Cardiac atrium fibroblast (primary cell): ENCODE data around the genes PCIF1 and SLC2A10.

DNA sequence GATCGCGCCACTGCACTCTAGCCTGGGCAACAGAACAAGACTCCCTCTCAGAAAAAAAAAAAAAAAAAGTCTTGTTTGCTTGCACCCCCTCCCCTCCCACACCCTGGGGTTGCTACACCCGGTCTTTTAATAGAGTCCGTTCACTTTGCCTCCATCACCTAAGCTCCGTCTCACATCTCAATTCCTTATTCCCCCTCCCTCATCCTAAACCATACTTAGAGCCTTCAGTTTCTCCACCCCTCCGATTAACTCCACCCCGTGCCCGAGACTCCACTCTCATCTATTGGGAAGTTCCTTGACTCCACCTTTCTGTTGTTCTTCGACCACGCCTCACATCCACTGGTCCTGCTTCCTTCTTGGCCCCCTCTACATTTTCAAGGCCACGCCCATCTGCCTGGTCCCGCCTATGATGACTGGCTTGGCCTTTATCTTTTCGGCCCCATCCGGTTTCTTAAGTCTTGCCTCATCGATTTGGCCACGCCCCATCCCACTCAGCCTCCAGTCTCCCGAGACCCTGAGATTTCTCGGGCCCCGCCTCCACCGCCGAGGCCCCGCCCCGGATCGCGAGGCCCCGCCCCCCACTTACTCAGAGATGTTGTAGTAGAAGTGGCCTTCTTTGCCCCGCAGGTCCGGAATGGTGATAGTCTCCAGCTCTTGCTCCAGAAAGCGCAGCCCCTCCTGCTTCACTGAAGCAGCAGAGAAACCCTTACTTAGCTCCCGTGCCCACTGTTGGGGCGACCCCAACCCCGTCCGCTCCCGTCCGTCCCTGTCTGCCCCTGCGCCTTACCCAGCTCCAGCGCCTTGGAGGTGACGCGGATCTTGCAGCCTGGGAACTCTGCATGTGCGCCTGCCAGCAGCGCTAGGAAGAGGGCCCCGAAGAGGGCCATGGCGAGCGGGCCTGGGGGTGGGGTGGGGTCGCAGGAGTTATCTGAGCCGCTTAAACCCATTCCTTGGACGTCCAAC is 1.1 kb downstream of the PLTP start:
- RAMPAGE, long total RNA, result no peak

DNA sequence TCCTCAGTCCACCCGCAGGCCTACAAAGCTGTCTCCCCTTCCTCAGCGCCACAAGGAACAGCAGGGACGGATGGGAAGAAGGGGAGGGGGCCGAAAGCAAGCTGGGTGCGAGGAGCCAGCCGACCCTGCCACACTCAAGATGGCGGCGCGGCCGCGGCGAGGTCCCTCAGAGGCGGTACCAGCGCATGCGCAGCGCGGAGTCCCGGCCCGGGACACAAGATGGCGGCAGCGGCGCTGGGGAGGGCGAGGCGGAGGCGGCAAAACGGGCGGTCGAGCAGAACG is at the start of gene PCIF1:
PCIF1 (plus strand) TSS at position 195 of the 282 bp plus-strand sequence.
- RAMPAGE, long total RNA, result start-site peak on the plus strand centred at position 203 of the sequence, 16 bp wide, 84 and 39 reads in 2 replicates

DNA sequence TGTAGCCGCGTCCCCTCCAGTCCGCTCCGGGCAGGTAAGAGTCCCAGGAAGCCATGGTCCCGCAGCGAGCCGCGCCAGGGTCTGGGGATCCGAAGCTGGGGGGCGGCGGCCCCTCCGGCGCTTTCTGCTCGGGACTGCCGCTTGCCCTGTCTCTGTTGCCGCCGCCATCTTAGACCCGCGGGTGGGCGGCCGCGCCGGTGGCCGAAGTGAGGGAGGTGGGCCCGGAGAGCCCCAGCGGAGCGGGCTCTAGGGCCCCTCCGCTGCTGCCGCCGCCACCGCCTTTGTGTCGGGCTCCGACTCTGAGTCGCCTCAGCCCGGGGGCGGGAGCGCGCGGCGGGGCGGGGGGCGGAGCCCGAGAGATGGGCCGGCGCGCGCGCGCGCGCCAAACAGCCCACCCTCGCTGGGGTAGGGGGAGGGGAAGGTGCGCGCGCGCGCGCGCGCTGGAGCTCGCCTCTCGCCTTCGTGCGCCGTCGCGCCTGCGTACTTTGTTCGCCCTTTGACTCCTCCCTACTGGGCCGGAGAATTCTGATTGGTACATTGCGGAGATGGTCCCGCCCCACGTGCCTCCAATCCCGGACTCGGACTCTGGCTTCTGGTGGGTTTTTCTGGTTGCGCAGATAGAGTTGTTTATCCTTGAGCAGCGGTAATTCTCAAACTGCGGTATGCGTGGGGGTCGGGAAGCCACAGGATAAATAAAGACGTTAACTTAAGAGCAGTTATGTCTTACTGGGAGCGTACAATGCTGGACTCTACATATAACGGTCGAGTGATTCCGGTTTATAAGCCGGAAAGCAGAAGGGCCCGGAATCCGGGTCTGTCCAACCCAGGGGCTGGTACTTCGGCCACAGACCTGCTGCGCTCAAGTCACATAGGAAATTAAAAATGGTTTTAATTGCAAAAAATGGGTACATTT is 544 bp downstream of the PCIF1 start:
- RAMPAGE, long total RNA, result no peak

DNA sequence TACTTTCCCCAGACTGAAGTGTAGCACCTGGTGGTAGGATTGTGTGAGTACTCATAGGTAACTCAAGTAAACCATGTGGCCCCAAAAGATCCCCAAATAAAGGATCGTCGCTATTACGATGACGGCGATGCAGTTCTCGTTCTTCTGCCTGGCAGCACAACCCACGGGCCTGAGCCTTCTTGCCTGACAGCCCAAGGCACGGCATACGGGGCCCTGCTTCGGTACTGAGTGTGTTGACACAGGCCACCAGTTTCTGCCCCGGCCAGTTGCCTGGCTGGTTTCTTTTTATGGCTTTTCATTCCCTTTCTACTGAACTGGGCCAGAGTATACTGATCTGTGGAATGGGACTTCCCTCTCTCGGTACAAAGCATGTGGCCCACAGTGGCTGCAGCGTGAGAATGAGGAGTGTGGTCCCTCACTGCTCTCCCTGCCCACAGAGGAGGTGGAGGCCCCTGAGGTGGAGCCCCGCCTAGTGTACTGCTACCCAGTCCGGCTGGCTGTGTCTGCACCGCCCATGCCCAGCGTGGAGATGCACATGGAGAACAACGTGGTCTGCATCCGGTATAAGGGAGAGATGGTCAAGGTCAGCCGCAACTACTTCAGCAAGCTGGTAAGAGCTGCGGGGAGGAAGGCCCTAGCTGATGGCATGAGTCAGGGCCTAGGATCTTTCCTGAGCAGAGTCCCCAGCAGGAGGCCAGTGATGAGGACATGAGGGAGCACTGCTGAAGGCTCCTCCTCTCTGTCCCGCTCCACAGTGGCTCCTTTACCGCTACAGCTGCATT is 11.0 kb downstream of the PCIF1 start:
- RAMPAGE, long total RNA, result no peak

DNA sequence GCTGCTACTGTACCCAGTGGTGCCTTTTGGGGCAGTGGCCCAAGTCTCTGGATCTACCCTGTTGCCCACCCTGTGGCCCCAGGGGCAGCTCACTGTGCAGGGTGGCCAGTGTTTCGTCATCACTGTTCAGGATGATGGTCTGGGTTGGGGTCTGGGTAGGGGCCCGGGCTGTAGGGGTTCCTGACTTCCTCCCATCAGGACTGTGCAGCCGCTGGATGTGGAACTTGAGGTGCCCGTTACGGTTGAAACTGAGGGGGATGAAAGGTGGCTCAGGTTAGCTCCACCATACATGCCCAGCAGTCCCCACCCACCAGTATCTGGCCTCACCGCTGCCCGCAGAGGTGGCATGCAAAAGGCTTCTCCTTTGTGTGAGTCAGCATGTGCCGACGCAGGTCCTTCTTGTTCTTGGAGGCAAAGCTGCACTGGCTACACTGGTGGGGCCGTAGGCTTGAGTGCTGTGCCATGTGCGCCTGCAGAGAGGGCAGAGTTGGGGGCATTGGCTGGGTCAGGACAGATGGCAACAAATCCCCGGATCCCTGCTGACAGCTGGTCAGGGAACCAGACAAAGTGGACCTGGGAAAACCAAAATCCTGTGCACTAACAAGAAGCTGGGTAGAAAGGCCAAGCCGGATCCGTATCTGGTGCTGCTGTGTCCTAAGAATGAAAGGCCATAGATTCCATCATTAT is 15.8 kb downstream of the PCIF1 start:
- RAMPAGE, long total RNA, result no peak

DNA sequence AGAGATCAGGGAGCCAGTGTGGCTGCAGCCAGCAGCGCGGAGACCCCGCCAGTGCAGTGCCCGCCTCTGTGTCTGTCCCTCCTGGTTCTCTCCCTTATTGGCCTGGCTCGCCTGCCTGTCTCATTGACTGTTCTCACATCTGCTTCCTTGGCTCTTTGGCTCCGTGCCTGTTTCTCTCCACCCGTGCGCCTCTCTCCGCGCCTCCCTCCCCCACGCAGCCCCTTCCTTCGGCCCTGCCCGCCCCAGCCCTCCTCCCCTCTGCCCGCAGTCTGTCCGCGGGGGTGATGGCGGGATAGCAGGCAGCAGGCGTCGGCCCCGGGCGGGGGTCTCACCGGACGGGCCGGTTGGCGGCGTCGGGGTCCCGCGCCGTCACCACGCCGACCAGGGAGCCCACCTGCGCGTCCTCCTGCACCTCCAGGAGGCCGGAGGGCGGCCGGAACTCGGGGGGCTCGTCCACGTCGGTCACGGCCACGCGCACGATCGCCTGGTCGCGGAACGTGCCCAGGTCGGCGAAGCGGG is 91.9 kb downstream of the CD40 start:
- RAMPAGE, long total RNA, result no peak

DNA sequence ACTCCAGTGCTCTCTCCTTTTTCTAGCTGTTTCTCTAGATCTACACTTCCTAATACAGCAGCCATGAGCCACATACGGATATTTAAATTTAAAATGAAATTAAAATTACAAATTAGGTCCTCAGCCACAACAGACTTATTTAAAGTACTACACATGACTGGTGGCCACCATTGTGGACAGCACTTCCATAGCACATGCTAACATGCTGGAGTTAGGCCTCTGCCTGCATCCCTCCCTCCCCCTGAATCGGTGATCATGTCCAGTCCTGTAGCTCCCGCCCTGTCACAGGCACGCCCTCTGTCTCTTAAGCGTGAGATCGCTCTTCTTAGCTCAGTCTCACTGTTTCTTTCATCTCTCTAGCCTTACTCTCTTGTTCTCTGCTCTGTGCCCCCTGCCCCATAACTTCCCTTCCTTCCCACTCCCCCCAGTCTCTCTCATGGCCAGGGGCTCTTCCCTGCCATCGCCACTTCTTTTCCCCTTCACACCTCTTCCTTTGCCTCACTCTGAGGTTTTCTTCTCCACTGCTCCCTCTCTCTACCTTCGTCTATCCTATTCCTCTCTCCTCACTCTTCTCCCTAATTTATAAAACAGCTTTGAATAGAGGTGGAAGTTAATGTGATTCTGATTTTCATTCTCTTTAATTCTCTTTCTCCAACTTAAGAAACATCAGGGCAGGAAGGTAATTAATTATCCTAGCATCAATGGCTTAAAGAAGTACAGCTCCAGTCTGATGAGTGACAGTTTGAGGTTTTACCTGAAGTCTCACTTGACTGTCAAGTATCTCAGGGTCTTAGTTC is 13.4 kb upstream of the SLC35C2 start:
- RAMPAGE, long total RNA, result no peak

DNA sequence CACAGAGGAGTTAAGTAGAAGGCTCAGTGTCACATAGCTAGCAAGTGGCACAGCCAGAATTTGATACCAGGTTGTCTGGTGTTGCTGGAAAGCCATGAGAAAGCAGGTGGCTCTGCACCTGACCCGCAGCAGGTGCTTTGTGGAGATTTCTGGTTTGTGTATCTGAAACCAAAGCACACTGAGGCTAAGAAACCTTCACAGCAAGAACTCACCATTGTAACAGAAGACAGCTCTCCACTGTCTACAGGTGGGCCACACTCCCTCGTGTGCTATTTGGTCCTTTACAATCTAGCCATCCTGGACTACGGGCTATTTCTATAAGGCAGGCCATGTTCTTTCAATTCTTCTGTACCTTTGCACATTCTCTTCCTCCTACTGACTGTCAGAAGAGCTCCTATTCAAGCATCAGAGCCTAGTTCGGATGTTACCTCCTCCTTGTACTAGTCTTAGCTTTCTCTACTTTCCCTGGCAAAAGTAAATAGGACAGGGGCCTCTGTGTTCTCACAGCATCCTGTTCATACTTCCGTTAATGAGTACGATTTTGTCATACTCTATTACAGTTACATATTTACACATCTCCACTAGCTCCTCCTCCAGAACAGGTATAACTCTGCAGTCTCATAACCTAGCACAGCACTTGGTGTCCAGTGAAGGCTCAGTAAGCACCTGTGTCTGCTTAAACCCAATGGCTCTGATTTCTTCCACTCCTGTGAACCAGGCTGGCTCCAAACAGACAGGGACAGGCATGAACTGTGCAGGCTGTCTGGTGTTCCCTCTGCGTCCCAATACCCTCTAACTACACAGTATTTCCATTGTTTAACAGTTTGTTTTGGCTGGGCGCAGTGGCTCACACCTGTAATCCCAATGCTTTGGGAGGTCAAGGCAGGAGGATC is 7.1 kb downstream of the ELMO2 start:
- RAMPAGE, long total RNA, result no peak

DNA sequence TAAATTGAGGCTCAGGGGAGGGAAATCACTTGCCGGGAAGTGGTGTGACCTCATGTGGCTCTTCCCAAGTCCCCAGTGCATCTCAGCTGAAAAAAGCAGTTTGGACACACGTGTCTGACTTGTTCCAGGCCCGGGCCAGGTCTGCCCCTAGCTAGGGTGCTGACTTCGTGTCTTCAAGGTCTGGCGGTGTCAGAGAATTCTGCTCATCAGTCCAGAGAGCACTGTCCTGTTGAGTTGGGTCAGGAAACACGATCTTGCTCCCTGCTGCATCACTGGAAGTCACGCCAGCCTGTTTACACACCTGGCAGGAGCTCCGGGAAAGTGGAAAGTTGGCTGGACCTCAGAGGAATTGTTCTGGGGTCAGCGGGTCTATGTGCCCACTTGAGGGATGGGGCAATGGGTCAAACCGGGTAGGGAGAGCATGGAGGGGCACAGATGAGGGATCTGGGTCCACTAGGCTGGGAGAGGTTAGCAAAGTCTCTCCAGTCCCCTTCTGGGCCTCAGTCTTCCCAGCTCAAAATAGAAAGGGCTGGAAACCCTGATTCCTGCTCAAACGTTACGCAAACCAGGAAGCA is 10.5 kb downstream of the SLC13A3 start:
- RAMPAGE, long total RNA, result no peak

GRCh38 chr20:46683587-46684950 is 5.2 kb downstream of the TP53RK start:
- RAMPAGE, long total RNA, result no peak

- RAMPAGE, long total RNA, result no peak
Measured at GRCh38 chr20:46709447-46710422, at the start of gene SLC2A10. Gene SLC2A10 (plus strand): TSS chr20:46709649.

DNA sequence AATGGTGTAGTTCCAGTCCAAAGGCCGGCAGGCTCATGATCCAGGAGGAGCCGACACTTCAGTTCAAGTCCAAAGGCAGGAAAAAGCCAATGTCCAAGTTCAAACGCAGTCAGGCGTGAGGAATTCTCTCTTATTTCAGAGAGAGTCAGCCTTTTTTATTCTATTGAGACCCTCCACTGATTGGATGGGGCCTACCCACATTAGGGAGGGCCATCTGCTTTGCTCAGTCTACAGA is 71.1 kb upstream of the EYA2 start:
- RAMPAGE, long total RNA, result no peak

DNA sequence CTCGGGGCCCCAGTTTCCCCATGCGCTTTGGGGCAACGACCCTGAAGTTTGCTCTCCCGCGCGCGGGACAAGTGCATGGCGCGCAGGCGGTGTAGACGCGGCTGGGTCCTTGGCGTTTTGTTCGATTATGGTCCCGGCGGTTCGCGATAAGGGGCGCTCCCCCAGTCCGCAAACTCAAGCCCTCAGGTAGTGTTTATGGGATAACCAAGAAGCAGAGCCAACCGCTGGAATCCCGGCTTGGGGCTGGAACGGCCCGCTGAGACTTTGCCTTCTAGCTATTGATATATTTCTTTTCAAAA is 519 bp downstream of the EYA2 start:
- RAMPAGE, long total RNA, result no peak

DNA sequence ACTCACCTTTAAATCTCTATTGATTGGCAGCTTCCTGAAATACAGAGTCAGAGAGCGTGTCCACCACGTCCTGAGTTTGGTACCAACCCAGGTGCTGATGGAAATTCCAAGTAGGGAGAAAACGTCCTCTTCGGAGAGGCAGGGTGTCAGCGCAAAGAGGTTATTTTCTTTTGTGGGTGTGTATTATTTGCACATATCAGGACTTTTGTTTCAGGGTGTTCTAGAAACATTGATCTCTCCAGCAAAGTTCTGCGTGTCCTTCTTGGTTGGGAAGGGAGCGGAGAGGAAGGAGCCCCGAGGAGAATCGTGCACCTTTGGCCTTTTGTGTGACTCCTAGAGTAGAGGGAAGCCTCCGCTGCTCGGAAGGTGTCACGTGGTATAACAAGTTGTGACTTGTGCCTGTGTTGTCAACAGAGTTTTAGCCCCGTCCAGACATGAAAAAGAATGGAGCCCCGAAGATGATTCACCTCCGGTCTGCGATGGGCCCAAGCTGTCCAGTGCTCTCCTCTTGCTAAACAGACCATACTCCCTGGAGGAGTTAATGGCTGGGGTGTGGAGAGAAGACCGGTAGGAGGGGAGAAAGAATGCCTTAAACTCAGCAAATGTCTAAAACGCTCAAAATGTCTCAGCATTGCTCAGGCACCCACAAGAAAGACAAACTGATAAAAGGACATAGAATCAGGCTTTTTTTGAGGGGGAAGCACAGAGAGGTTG is 6.9 kb downstream of the EYA2 start:
- RAMPAGE, long total RNA, result no peak

GRCh38 chr20:47118593-47118964 is 223.9 kb downstream of the EYA2 start:
- RAMPAGE, long total RNA, result no peak

DNA sequence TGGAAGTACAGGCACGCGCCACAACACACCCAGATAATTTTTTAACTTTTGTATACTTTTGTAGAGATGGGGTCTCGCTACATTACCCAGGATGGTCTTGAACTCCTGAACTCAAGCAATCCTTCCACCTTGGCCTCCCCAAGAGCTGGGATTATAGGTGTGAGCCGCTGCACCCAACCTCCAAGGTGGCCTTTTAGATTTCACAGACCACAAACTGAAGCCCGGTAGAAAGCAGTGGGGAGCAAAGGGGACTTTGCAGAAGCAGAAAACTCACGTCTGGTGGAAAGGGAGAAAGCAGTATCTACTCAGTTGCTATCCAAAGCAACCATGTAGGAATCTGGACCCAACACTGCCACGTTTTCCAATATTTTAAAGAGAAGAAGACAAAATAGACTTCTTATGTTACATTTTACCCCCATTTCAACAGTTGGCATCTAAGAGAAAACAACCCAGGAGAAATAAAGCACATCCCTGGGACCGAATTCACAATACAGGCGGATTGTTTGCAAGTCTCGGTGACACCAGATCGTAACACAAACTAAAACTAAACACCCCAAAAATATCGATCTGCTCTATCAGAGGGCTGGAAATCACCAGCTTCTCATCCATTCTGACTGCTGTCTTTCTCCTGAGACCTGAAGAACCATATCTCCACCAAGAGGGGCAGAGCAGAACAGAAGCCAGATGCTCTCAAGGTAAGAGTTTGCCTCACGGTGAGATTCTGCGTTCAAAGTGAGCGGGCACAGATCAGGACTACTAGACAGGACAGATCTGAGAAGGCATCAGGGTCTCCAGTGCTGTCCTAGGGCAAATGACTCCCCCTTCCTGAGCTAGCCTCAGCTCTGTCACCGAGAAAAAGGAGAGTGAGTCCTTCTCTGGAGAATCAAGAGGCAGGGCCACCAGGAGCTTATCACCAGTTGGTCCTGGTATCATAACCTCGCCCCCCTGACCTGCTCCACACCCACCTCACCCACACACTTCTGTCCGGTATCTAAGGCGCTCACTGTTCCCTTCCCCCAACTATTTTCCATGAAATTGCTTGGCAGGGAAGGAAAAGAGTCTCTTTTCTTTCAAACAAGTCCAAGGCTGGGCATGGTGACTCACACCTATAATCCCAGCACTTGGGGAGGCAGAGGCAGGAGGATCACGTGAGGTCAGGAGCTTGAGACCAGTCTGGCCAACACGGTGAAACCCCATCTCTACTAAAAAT is 78.0 kb downstream of the ZMYND8 start:
- RAMPAGE, long total RNA, result no peak

GRCh38 chr20:47411111-47411649 is 54.7 kb upstream of the ZMYND8 start:
- RAMPAGE, long total RNA, result no peak

DNA sequence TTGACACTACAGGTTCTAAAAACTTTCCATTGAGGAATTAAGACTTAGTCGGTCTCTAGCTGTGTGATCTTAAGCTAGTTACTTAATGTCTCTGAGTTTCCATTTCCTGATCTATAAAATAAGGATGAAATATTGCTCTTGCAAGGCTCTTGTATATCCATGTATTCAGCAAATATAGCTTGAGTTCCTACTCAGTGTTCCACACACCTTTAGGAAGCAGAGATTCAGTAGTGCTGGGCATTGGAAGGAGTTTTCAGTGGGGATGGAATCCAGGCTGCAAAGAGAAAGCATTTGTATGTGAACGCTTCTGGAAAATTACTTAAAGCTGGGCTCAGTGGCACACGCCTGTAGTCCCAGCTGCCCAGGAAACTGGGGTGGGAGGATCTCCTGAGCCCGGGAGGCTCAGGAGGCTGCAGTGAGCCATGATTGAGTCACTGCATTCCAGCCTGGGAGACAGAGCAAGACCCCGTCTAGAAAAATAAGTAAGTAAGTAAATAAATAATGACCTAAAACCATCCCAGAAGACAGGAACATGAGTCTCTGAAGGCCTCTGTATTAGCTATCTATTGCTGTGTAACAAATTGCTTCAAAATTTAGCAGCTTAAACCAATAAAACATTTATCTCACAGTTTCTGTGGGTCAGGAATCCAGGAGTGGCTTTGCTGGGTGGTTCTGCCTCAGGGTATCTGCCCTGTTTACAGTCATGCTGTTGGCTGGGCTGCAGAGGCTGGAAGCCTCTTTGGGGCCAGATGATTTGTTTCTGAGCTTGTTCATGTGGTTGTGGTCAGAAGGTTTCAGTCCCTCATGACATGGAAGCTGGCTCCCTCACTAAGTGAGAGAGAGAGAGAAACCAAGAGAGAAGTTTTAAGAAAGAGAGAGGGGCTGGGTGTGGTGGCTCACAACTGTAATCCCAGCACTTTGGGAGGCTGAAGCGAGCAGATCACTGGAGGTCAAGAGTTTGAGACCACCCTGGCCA is 48.5 kb upstream of the NCOA3 start:
- RAMPAGE, long total RNA, result no peak

DNA sequence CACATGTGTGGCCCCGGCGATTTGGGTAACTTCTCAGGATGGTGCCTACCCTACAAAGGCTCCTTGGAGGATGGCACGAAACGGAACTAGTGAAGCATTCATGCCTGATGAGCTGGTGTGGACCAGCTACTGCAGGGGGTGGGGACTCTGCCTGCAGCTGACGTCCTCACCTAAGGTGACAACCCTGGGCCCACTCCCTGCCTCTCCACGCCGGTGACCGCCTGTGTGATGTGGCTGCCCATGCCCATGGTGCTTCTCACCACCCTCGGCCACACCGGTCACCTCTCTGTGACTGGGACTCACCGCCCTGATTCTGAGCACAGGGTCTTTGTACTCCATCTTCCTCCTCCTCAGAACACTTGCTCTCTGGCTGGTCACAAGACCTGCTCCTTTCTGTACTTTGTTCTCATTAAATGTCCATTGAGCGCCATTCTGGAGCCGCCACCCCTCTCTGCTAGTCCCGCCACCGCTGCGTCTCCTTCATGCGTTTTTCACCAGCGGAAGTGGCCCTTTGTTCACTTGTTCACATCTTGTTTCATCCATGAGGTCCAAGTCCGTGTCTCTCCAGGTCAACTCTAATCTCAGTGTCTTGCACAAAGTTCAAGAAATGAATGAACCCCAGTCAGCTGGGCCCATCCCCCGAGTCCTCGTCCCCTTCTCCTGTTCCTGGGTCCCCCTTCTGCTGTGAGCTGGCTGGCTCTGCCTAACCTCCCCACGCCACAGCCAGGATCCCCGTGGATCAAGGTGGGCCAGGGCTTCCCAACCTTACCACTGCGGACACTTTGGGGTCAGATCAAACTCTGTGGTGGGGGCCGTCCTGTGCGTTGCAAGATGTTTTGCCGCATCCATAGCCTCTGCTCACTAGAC is 116.5 kb downstream of the SULF2 start:
- RAMPAGE, long total RNA, result no peak

- RAMPAGE, long total RNA, result no peak
Measured at GRCh38 chr20:47708757-47709484, 76.4 kb downstream of the SULF2 start.